Ishikawa (cell line): ENCODE results near the gene RNF213.

DNA sequence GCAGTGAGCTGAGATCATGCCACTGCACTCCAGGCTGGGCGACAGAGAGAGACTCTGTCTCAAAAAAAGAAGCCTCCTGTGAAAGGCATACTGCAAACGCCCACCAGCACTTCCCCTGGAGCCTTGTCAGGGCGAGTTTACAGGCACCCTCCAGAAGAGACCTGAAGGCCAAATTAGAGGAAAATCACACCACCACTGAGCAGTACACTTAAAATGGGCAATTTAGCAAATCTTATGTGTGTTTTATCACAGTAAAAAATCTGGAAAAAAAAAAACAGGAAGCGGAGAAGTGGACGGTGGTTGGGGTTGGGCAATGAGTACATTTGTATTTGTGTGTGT lies 16.0 kb upstream of the ENGASE start:
- RRBS, result no CpG with 5 or more reads among the region's 5 CpGs

- RRBS, result 92% methylated on average over 9 of the region's 25 CpGs
Measured at GRCh38 chr17:79086281-79086919, 11.8 kb downstream of the ENGASE start.

- RRBS, result no CpG with 5 or more reads among the region's 12 CpGs
Measured at GRCh38 chr17:79372766-79373172, 238.1 kb downstream of the RBFOX3 start.

DNA sequence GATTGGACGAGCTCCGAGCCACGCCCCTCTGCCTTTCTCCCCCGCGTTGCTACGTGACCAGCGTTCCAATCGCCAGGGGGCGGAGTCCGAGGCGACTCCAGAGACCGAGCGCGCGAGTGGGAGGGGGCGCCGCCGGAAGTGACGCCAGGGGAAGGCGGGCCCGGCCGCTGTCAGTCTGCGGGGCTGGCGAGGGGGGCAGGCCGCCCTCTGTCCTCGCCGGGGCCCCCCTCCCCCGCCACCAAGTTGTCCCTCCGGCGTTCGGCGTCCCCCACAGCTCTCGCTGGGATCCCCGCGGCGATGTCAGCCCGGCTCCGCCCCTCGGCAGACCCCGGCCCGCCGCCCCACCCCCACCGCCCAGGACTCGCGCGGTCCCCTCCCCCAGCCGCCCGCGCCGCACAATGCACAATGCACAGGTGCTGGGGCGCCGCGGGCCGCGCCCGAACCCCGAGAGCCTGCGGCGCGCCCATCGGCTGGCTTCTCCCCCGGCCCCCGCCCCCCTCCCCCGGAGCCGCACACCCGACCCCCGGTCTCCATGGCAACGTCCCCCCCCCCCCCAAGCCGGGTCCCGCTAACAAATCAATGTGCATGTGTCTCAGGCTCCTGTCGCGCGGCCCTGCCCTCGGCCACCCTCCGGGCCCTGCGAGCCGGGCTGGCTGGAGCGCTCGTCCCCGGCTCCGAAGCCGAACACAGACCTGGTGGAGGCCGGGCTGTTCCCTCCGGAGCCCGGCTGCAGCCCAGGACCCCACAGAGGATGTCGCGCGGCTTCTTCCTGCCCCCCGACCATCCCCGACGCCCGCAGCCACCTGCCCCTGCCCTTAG lies 583 bp upstream of the CBX8 start:
- RRBS, result 2% methylated on average over 24 of the region's 92 CpGs

GRCh38 chr17:79810286-79810603 lies 13.4 kb upstream of the CBX8 start:
- RRBS, result 2% methylated on average over 16 of the region's 30 CpGs

DNA sequence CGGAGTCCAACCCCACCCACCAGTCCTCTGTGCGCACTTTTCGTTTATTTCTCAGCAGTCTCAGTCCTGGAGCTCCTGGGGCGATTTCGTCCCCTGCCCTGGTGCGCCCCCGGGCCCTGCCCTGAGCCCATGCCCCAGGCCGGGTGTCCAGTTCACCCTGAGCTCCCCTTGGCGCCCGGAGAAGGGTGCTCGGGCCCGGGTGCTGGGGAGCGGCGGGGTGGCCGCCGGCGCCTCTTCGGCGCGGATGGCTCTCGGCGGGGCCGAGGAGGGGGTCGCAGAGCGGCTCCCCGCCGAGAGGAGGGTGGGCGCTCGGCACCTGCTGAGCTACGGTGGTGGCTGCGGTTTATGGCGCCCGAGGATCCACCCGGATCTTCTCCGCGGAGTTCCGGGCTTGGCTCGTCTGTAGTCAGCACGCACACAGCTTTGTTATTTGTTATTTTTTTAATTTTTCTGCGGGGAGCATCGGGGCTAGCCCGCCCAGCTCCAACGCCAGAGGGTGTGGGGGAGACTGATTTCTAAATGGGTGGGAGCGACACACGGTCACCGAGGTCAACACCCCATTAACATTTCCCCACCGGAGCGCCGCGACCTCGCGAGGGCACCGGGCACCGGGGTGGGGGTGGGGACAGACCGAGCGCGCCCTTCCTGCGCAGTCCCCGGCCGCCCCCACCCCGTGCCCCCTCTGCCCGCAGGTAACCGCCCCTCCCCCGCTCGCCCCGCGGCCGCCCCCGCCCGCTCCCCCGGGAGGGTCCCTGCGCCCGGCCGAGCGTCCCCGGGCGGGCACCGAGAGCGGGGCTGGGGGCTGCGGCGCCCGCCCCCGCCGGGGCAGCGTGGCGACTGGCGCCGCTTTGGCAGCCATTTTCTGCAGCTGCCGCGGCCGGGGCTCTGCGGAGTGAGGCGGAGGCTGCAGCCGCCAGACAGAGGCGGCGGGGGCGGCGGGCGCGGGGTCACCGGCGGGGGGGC lies 16.0 kb upstream of the CBX8 start:
- RRBS, result 22% methylated on average over 43 of the region's 102 CpGs

DNA sequence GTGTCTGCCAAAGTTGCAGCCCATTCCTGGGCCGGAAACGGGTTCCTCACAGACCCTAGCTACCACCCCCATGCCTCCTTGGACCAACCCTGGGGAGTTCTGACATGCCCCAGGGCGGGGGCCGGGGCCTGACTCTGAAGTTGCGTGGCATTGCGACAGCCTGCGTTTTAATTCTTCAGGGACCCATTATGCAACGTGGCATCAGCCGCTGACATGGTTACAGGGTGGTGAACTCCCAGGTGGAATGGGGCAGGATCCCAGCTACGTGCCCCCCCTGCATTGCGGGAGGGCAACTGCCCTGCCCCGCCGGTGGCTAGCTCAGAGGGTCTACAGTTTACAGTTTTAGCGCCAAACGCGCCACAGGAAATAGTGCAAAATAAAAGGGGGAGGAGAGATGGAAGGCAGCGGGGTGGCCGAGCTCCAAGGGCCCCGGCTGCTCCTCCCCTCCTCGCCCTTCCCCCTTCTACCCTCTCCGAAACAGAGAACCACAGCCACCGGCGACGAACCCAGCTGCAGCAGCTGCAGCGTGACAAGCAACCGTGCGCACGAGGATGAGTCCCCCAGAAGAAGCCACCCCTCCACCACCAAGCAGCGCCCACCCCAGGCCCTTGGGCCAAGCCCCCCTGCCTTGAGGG lies 2.5 kb downstream of the CBX4 start:
- RRBS, result 20% methylated on average over 10 of the region's 29 CpGs

GRCh38 chr17:79840384-79841401 lies 1.5 kb upstream of the CBX4 start:
- RRBS, result 58% methylated on average over 57 of the region's 89 CpGs

DNA sequence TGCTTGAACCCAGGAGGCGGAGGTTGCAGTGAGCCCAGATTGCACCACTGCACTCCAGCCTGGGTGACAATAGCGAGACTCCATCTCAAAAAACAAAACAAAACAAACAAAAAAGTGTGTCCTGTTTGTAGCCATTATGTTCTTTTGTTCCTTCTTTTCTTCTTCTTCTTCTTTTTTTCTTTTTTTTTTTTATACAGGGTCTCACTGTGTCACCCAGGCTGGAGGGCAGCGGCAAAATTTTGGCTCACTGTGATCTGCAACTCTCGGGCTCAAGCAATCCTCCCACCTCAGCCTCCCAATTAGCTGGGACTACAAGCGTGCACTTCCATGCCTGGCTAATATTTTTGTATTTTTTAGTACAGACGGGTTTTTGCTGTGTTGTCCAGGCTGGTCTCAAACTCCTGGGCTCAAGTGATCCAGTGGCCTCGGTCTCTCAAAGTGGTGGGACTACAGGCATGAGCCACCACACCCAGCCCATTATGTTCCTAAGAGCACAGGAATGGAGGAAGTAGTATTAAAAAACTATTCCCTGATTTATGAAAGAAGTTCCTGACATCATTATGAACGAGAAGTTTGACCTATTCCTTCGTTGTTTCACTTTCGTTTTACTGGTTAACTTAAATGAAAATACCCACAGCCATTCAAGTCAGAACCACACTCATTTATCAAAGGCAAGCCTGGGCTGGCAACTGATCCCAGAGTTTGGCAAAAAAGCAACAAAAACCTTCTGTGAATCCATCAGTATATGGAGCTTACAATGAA lies 13.3 kb upstream of the CBX4 start:
- RRBS, result no CpG with 5 or more reads among the region's 10 CpGs

DNA sequence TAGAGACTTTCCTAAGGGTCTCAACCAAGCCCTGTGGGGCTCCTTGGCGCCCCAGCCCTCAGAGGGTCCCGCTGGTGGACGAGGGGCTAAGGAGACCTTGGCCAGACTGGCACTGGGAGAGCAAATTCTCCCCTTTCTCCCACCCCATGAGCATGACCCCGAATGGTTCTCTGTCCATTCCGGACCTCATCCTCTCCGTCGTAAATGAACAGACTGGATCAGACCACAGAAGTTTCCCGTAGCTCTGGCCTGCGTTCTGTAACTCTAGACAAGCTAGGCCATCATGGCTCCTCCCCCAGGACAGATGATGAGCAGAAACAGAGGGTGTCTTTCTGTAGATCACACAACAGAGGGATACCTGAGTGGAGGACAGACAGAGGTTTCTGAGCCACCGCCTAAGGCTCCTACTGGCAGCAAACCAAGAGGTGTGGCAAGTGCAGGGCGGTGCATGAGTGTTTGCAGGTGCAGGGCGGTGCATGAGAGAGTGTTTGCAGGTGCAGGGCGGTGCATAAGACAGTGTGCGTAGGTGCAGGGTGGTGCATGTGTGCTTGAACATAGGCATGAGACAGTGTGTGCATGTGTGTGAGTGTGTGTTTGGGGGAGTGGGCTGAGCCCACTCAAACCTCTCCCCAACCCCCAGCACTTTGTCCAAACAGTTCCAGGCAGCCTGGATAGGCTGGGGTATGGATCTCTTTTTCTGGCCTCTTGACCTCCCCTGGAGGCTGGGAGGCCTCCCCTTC lies 53.2 kb upstream of the CBX4 start:
- RRBS, result no CpG with 5 or more reads among the region's 14 CpGs

DNA sequence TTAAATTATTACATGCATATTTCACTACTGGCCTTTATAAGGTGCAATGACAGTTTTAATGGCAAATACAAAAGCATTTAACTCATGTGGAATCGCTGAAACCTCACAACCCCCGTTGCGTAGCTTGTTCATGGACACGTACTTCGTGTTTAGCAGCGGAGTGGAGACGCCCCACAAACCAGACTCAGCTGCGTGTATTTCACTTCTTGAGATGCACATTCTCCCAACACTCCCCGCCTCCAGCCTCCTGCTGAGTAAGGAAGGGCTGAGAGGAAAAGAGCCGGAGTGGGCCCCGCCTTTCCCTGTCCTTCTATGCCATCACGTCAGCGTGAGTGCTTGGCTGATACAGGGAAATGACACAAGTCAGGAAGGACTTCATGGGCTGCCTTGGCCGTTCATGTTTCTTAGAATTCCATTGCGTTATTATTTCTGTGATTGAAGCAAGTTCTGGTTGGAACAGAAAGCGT lies 68.6 kb upstream of the CBX4 start:
- RRBS, result no CpG with 5 or more reads among the region's 16 CpGs

DNA sequence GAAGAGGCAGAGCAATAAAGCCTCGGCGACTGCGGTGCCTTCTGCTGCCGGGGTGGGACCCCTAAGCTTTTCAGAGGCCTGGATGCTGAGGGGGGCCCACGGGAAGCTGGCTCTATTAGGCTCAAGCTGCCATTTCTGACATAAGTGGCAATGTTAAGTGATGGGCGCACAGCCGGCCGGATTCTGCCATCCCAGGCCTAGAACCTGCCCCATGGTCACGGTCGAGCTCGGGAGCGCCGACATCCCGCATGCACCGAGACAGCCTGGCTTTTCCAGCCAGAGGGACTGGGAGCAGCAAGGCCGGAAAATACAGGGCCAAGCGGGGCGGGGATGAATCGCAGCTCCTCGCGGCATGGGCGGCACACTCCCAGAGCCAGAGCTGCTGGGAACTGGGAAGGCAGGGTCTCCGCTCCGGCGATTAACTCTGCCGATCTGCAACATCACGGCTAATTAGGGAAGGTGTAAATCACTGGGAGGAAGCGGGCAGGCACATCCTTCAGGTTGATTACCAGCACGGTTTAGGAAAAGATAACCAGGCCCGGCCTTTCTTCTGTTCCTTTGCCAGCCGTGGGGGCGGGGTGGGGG lies 57.7 kb downstream of the TBC1D16 start:
- RRBS, result 90% methylated on average over 14 of the region's 32 CpGs

DNA sequence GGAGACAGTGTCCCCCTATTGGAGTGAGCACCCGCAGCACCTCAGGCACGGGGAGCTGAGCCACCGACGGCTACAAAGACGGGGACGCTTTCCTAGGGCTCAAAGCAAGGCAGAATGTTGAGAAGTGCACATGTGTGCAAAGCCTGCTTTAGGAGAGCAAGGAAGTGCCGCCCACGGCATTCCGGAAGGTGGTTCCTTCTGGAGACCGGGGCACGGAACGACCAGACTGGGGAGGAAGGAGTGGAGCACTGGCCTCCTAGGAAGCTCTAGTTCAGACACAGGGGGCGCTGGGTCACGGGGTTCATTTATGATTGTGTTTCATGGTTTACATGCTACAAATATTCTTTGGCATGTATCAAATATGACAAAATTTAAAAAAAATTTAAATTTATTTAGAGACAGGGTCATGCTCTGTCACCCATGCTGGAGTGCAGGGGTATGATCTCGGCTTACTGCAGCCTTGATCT lies 52.1 kb downstream of the TBC1D16 start:
- RRBS, result no CpG with 5 or more reads among the region's 15 CpGs

DNA sequence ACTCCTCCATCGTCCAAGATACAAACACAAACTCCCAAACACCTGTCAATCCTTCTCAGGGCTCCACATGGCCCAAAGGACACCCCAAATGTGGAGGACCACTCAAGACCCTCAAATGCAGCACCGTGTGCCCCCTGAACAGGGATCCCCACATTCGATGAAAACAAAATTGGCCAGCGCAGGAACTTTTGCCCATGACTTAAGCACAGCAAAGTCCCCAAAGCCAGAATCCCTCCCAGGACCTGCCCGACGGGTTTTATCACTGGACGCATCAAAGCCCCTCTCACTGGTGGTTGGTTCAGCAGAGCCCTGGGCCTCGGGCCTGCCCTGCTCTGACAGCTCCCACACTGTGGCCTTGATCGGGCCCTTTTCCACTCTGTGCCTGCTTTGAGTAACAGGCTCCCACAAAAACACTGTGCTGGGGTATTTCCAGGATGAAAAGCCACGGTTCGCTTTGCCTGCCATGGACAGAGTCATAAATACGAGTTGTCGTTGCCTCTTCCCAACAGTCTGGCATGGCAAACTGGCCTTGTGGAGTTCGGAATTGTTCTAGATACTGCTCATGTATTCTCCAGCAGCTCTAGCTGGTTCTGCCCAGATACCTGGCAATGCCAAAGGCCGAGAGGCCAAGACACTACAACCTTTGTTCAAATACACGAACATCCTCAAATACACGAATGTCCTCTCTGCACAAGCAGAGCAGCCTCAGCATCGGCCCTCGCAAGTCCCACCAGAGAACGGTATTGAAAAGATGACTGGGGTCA lies 46.4 kb downstream of the TBC1D16 start:
- RRBS, result no CpG with 5 or more reads among the region's 20 CpGs

GRCh38 chr17:79991157-79991990 lies 44.3 kb downstream of the TBC1D16 start:
- RRBS, result 2% methylated on average over 8 of the region's 33 CpGs

- RRBS, result 1% methylated on average over 27 of the region's 109 CpGs
Measured at GRCh38 chr17:80260723-80261757, at the start of gene RNF213. Gene RNF213, plus strand, starts transcription at chr17:80260852.

DNA sequence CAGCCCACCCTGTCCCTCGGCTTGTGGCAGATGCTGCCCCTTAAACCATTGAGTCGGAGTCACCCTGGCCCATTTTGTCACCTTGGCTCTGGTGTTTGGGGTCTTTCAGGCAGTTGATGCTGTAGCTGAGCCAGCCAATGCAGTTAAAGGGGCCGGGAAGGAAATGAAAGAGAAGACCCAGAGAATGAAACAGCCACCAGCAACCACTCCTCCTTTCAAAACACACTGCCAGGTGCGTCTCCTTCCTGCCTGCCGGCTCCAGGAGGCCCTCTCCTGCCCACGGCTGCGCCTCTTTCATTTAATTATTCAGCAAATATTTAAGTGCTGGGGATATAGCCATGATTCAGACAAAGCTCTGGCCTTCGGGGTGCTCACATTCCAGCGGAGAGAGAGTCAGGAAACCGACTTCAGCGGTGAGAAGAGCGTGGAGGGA lies 27.9 kb downstream of the RNF213 start:
- RRBS, result 90% methylated on average over 3 of the region's 12 CpGs

GRCh38 chr17:80456449-80456780 lies 20.0 kb downstream of the NPTX1 start:
- RRBS, result 25% methylated on average over 5 of the region's 8 CpGs

DNA sequence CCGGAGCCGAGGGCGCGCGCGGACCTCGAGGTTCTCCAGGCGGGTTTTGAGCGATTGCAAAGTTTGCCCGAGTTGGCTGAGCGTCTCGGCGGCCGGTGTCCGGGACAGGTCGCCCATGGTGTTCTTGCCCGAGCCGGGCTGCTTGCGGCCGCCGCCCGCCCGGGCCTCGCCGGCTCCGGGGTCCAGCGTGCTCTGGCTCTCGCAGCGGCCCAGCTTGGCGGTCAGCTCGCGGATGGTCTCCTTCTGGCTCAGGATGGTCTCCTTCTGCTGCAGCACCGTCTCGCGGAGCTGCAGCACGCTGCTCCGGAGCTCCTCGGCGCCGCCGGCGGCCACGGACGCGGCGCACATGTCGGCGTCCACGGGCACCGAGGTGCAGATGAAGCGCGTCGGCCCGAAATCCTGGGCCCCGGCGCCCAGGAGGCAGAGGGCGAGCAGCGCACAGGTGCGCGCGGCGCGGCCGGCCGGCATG lies 394 bp downstream of the NPTX1 start:
- RRBS, result 5% methylated on average over 37 of the region's 65 CpGs

DNA sequence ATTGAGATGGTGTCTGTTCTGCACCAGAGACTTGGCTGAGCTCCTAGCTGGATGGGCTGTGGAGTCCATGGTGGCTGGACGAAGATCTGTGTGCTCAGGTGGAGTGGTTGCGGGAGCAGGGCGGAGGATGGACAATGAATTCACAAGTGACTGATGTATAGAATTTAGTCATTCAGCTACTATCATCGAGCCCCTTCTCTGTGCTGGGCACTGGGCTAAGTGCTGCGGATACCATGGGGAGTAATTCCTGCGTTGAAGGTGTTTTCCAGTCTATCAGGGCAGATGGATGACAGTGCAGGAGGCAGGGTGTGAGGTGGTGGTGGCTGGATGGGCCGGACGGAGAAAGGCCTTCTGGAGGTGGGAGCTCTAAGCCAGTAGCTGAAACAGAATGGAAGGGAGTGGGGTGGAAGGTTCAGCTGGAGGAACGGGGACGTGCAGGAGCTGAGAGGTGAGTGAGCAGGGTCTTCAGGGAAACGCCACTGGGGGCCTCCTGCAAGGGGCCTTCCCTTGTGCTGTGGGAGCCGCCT lies 15.6 kb downstream of the RPTOR start:
- RRBS, result no CpG with 5 or more reads among the region's 12 CpGs